Cardiac ventricle fibroblast (primary cell): ENCODE measurements around the gene SERTAD2.

DNA sequence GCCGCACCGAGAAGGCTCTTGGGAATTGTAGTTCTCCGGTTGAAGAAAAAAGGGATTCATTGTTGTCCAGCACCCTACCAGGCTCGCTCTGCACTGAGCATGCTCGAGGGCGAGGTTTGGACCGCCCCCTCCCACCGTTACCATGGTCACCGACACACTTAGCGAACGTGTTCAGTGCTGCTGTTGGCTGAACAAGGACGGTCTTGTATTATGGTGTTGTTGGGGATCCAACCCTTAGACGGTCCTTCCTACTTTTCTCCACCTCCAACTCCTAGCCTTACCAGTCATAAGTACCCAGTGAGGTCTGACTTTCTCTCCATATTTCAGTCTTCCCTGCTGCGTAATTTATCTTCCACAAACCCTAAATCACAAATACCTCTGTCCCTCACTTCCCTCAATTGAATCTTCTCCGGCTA, 298 bp upstream of the PELI1 start:
- RAMPAGE, long total RNA = no peak

DNA sequence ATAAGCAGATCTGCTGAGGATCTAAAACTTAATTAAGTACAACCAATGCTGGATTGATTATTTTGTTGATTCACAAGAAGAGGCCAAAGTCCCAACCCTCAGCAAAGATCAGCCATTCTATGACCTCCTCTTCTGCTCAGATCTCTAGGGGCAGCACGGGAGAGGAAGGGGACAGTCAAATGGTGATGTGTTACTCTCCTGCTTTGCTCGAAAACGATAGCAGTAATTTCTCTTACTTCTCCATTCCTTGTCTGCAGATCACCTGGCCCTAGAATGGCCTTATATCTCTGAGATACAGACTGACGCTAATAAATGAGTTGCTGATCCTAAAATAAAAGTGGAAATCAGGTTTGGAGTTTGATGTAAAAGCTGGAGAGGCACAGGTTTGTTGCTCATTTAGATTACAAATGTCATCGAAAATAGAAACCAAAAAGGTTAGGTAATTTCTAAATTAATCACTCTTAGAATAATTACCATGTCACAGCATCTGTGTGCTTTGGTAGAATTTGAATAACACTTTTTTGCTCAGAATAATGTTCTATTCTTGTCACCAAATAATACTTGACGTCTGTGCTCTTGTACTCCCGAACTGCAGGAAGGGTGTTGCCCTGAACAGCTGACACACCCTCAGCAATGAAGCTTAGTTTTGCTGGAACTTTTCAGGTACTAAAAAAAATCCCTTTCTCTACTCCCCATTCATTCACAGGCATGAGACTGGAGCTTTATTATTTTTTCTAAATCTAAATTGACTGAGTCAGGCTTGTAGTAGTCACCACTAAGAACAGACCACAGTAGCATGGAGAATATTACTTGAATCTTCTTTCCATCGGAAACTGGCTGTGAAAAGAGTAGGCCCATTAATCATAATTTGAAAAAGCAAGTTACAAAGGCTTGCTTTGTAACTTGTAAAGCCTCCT, 69.9 kb upstream of the PELI1 start:
- RAMPAGE, long total RNA = no peak

- RAMPAGE, long total RNA = no peak
These were observed 78.1 kb upstream of the PELI1 start for GRCh38 chr2:64222236-64222837.

GRCh38 chr2:64227926-64228713, 83.9 kb upstream of the PELI1 start:
- RAMPAGE, long total RNA = no peak

DNA sequence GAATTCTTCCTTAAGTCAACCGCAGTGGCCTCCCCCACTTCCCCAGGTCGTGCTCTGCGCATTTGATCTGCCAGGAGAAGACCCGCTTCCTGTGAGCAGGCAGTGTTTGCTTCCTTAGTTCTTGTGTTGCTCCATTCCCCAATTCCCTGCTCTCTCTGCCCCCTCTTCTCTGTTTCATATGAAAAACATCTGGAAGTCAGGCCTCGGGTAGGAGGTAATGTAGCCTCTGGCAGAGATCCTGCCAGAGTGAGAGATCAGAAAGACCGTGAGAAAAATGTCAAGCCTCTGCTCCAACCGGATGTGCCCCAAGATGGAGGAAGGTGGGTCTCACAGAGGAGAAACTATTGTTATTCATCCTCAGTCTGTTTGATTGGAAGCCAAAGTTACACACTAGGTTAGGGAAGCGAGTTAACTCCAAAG, 144.3 kb upstream of the PELI1 start:
- RAMPAGE, long total RNA = no peak

- RAMPAGE, long total RNA = no peak
These were observed 112.4 kb upstream of the LGALSL start for GRCh38 chr2:64341446-64342033.

- RAMPAGE, long total RNA = no peak
These were observed 44.3 kb downstream of the SERTAD2 start for GRCh38 chr2:64609005-64610198.

DNA sequence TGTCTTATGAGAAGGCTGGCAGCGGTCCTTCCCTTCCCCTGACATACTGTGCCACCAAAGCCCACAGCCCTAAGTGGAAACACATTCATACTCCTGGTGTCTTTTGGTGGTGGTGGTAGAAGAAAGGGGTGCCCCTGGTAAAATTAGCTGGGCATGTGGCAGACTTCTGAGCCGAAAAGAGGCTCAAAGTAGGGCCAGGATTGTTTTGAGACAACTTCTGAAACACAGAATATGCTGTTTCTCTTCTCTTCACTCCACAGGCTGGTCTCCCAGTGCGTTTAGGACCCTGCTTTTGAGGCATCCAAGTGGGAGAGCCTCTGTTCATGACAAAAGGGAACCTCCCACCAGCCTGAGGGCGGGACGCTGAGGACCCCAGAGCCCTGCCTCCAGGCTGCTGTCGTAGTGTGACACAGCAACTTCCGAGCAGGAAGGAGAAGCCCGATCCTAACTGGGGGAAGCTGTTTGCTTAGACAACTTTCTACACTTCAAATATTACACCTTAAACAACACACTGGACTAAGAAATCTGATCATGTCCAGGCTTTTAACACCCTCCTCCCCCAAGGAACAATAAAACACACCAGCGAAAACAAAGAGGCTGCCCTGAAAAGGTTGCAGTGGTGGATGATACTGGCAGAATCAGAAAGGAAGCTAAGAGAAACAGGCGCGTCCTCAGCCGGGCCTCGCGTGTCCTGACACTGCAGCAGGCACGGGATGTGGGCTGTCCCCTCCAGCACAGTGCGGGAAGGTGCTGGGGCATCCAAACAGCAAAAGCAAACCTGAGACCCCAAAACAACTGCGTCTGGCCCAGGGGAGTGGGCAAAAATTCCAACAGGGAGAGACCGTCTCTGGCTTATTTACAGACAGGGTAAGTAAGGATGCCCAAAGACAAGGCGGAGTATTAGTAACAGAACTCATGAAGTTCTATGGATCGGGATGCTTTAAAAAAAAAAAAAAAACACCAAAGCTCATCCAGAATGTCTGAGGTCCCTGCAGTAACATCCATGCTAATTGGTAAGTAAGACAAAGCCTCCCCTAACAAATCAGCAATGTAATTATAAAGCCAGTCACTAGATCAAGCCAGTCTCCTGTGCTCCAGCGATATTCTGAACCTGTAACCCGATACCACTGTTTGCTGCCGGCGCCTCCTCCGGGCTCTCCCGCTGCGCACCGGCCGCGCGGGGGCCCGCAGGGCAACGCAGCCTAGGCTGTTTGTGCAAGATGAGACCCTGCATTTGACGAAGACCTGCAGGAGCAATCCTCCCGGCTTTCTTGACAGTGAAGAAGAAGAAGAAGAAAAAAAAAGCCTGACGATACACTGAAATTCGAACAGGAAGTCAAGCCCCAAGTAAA, 9.1 kb downstream of the SERTAD2 start:
- RAMPAGE, long total RNA = no peak

DNA sequence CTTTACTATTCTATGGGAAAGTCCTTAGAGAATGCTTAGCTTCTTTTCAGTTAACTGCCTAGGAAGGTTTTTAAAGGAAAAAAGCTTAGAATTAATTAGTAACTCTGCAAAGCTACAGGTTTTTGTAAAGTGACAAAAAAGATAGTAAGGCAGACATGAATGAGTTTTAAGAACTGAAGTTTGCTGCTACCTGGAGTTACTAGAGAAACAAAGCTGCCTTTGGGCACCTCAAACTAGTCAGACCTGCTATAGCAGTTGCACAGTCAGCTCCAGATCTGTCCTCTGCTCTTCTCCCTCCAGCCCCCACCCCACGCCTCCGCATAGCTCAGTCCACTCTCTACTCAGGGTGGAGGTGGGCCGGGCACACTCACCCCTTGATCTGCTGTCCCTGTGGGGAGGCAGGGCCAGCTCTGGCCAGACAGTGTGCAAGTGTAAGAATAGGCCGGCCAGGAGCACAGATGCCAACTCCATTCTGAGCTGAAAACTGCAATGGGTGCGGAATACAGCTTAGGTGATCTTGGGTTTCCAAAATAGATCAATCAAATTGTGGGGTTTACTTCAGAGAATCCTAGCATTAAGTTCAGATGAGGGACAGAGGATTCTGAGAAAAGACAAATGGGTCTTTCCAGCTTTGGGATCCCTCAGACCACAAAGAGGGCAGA, 4.1 kb downstream of the SERTAD2 start:
- RAMPAGE, long total RNA = no peak

- RAMPAGE, long total RNA = no peak
These were observed at the start of gene SERTAD2 for GRCh38 chr2:64653059-64654123. SERTAD2 (minus strand) TSS chr2:64653913.

GRCh38 chr2:64852613-64853615, 136.3 kb upstream of the SLC1A4 start:
- RAMPAGE, long total RNA = no peak

DNA sequence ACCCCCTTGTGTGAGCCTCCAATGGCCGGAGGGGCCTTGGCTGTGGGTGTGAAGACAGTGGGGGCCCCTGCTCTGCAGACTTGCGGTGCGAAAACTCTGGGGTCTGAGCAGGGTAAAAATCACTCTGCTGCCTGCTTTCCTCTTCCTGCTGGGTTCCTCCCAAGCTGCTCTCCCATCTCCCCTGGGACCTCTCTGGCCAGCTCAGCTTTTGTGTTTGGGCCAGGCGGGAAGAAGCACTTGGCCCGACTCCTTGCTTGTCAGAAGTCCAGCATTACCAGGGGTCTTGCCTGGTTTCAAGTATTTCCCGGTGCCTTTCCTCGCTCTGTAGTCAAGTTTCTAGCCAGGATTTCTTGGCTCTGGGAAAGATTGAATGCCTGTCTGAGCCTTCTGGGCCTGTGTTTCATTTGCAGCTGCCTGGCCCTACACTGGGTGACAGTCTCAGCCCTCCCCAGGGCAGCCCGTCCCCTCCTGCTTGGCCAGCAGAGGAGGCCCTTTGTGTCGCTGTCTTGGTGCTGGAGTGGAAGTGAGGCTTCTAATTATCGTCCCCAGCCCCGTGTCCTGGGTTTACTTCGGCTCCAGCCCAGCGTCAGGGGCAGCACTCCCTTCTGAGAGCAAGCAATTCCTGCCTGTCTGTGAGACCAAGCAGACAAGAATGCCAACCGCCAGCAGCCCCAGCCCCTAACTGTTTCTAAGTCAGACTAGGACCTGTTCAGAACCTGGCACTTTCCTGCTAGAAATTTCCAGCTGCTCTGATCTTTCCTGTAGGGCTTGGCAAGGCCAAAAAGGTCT, 131.2 kb upstream of the SLC1A4 start:
- RAMPAGE, long total RNA = no peak

DNA sequence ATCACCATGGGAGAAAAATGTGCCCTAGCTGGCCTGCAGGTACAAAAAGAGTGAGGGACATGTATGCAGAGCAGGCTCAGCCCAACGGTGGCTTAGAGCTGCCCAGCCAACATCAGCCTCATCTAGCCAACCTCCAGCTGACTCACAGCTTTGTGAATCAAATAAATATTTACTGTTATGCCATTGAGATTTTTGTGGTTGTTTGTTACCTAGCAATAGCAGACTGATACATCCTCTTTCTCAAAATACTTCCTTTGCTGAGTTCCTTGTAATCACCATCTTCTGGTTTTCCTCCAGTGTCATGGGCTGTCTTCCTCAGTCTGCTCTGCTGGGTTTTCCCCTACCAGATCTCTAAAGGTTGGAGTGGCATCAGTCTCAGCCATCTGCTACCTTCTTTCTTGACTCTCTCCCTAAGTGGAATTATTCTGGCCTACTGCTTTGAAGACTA, 126.6 kb upstream of the SLC1A4 start:
- RAMPAGE, long total RNA = no peak

DNA sequence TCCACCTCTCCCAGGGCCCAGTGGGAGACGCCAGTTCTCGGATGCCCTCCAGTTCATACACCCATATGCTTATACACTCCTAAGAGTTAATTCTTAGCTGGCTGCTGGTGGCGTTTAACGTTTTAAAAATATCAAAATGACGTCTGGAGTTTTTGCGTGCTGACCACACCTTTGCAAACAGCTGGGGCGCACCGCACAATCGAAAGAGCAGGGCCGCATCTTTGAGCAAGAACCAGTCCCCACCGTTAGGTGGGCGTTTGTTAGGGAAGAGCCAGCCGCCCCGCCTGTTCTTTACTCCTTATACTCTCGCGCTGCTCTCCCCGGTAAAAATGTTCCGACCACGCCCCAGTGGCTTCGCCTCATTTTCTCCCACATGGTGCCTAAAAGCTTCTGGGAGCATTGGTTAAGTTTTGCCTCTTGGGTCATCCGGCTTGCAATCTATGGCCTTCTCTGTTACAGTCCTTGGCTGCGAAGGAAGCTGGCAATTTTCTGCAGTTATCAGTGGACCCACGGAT, 1.0 kb downstream of the SLC1A4 start:
- RAMPAGE, long total RNA = no peak

GRCh38 chr2:65046731-65047526, 9.3 kb upstream of the CEP68 start:
- RAMPAGE, long total RNA = no peak

- RAMPAGE, long total RNA = no peak
These were observed 3.0 kb upstream of the CEP68 start for GRCh38 chr2:65053246-65053593.

- RAMPAGE, long total RNA = no peak
These were observed 16.2 kb downstream of the CEP68 start for GRCh38 chr2:65072186-65073000.

- RAMPAGE, long total RNA = no peak
These were observed 13.1 kb downstream of the RAB1A start for GRCh38 chr2:65116628-65117393.

- RAMPAGE, long total RNA = no peak
These were observed 334 bp upstream of the ACTR2 start for GRCh38 chr2:65227279-65227714.

DNA sequence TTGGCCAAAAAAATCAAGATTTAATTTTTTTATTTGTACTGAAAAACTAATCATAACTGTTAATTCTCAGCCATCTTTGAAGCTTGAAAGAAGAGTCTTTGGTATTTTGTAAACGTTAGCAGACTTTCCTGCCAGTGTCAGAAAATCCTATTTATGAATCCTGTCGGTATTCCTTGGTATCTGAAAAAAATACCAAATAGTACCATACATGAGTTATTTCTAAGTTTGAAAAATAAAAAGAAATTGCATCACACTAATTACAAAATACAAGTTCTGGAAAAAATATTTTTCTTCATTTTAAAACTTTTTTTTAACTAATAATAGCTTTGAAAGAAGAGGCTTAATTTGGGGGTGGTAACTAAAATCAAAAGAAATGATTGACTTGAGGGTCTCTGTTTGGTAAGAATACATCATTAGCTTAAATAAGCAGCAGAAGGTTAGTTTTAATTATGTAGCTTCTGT, 42.3 kb downstream of the ACTR2 start:
- RAMPAGE, long total RNA = no peak